ENCODE results near the genes CPO, IDH1 and MAP2.

- RRBS, 2 experiments = no CpG with 5 or more reads among the region's 1 CpG
Observed at GRCh38 chr2:206939456-206939841, at the start of gene CPO. CPO (plus strand) TSS chr2:206939518.

GRCh38 chr2:207616708-207617748 is 8.2 kb downstream of the METTL21A start:
- RRBS, 2 experiments = no CpG with 5 or more reads among the region's 15 CpGs

GRCh38 chr2:207625632-207626374 is 609 bp upstream of the METTL21A start:
- RRBS, 2 experiments = no CpG with 5 or more reads among the region's 58 CpGs

GRCh38 chr2:207747950-207748924 is 21.5 kb downstream of the FZD5 start:
- RRBS, 2 experiments = no CpG with 5 or more reads among the region's 11 CpGs

- RRBS, 2 experiments = no CpG with 5 or more reads among the region's 4 CpGs
Observed at GRCh38 chr2:207754726-207755482, 14.8 kb downstream of the FZD5 start.

GRCh38 chr2:207771475-207771931 is 1.8 kb upstream of the FZD5 start:
- RRBS, 2 experiments = no CpG with 5 or more reads among the region's 13 CpGs

- RRBS, 2 experiments = no CpG with 5 or more reads among the region's 11 CpGs
Observed at GRCh38 chr2:207796625-207797513, 27.2 kb upstream of the FZD5 start.

GRCh38 chr2:207844622-207844999 is 74.9 kb upstream of the FZD5 start:
- RRBS, 2 experiments = no CpG with 5 or more reads among the region's 2 CpGs

DNA sequence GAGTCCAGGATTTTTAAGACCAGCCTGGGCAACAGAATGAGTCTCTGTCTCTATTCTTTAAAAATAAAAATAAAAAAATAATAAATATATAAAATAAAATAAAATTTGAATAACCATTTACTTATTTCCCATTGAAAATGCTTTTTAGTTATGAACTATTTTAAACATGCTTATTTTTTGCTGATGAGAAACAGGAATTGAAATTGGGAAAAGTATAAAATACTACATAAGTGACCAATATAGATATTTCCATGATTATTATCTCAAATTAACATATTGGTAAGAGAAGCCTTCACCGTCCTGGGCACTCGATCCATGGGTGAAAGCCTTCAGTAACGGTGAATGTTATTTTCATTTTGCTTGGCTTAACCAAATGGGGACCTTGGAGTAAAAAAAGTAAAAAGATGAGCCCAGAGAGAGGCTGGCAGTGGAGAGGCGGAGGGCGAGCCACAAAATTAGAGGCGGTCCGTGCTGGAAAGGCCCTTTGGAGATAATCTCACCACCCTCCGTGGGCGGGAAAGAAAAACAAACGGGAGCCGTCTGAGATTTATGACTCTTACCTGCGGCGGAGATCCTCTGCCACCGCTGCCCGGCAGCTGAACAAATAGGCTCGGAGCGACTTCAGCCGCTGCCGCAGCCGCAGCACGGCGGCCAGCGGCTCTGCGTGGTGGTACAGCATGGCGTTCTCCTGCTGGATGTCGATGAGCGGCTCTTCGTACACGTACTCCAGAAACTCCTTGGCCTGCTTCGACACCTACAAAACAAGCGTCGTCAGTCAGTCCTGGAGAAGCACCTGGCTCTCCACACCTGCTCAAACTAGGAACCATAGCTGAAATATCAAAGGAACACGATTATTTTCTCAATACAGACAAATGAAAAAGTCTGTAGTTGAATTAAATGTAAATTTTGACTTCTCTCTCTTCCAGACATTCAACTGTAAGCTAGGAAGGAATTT is 94.7 kb downstream of the PLEKHM3 start:
- RRBS, 2 experiments = no CpG with 5 or more reads among the region's 33 CpGs

DNA sequence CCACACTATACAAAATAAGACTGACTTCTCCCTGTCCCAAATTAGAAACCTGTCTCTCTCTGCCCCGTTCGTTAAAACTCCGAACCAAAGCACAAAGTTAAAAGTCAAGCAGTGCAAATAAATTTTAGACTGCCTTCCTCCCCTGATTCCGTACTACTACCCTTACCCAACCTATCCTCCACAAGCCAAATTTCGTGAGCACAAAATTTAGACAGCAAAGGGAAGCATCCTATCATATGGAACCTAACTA is 51.5 kb downstream of the PLEKHM3 start:
- RRBS, 2 experiments = no CpG with 5 or more reads among the region's 5 CpGs

- RRBS, 2 experiments = 1% methylated on average over 17 to 20 of the region's 58 CpGs
Observed at GRCh38 chr2:208254739-208255859, at the start of gene IDH1. IDH1 (minus strand) TSS chr2:208255071.

- RRBS, 2 experiments = no CpG with 5 or more reads among the region's 2 CpGs
Observed at GRCh38 chr2:208702340-208702714, 295.7 kb downstream of the PTH2R start.

GRCh38 chr2:209301390-209301984 is 122.4 kb upstream of the MAP2 start:
- RRBS, 2 experiments = no CpG with 5 or more reads among the region's 15 CpGs

GRCh38 chr2:209423534-209424608 is at the start of gene MAP2:
MAP2 (plus strand) TSS chr2:209424047.
- RRBS, 2 experiments = 1 to 2% methylated on average over 18 of the region's 83 CpGs

GRCh38 chr2:209495677-209496462 is 72.0 kb downstream of the MAP2 start:
- RRBS, 2 experiments = no CpG with 5 or more reads among the region's 3 CpGs

DNA sequence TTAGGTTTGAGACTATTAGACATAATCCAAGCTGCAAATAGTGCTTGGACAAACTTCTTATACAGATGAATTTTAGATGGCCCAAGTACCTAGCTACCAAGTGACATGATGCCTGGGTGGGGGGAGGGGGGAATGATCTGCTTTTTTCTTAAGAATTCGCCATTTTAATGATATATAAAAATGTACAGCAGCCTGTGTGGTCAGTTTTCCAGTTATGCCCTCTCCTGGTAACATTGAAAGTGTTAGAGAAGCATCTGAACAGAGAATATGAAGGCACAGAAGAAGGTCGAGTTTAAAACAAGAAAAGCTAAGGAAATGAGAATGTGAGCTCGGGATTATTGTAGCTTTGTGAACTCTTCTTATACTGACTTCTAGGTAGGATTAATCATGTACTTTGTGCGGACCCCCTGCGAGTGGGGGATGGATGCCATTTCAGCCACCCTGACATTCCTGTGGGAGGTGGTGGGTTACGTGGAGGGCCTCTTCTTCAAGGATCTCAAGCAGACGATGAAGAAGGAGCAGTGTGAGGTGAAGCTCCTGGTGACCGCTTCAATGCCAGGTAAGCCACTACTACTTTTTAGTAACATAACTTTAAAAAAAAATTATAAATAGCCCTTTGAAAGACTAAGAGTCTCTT is 68.9 kb upstream of the RPE start:
- RRBS, 2 experiments = no CpG with 5 or more reads among the region's 8 CpGs

DNA sequence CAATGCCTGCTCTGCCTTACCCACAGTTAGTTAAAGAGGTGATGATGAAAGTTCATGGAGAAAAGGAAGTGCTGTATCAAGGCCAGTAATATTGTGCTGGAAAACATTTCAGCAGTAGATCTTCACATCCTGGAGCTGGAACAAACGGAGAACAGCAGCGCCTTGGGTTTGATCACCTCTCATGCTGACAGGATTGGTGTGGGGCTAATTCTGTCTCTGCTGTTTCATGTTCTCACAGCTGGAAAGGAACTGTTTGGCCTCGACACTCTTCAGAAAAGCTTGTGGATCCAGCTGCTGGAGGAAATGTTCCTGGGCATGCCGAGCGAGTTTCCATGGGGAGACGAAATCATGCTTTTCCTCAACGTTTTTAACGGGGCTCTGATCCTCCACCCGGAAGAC is 61.5 kb upstream of the RPE start:
- RRBS, 2 experiments = no CpG with 5 or more reads among the region's 9 CpGs

DNA sequence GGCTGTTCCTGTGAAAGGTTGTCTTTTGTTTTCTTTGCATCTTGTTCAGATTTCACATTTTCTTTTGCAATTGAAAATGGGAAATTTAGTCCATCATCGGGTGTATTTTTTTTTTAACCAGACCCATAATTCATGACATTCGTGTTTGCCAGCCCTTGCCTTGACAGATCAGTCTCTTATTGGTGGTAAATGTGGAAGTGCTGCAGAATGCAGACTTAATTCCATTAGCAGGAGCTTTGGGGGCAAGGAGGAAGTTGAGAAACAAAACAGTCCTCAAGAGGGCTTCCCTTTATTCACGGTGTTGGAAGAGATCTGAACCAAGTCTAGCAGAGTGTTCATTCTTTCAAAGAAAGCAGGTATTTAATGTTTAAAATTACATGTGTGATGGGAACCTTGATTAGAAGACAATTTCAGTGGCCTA is 16.6 kb upstream of the RPE start:
- RRBS, 2 experiments = no CpG with 5 or more reads among the region's 3 CpGs